ENCODE data around the gene TAF11.

- PRO-cap: no peak
These were observed 9.3 kb downstream of the IP6K3 start for GRCh38 chr6:33737125-33738007.

GRCh38 chr6:33740039-33740521 is 6.6 kb downstream of the IP6K3 start:
- PRO-cap: no peak

- PRO-cap: no peak
These were observed 17.1 kb downstream of the LEMD2 start for GRCh38 chr6:33771649-33772329.

GRCh38 chr6:34021793-34022142 is 124.1 kb downstream of the GRM4 start:
- PRO-cap: no peak

DNA sequence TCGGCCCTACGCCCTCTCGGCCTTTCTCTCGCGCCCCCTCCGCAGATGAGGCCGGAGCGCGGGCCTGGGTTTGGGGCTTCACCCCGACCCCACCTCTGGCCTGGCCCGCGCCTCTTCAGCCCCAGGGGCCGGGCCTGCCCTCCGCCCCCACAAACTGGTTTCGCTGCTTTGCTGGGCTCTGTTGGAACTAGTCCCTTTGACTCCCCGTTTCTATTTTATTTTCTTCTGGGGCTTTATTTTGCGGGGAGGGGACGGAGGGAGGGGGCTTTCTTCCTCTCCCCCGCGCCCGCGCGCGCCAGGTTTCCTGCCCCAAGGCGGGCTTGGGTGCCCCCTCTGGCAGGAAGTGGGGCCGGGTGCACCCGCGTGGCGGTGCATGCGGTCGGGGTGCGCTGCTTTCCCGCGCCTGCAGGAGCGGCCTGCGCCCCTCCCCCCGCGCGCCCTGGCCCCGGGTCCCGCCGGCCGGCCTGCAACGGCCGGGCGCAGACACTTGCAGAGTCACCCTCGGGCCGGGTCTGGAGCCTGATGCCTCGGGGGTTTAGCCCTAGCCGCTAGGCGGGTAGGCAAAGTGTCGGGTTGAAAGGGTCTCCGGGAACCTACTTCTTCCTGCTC is 1.3 kb downstream of the HMGA1 start:
- PRO-cap: no peak

DNA sequence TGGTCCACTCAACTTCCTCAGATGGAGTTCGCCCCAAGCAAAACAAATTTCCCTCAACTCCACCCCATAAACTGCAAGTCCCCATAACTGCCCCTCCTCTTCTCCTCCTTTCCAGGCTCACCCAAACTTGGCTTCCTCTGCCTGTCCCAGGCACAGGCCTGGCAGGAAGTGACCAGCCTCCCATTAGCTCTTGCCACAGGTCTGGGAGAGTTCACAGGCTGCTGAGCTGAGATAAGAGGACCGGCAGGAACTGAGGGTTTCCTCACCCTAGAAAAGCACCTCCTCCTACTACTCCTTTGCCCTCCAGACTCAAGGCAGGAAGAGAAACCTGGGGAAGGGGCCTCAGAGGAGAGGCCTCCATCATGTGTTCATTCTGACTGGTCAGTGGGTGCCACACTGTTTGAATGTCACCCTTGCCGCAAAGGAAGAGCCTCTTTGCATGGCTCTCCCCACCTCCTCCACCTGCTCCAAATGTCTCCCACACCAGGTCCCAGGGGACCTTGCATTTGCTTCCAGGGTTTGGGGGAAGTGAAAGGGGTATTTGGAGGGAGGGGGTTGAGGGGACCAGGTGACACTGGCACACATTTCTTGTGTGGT is 24.6 kb upstream of the SMIM29 start:
- PRO-cap: no peak

- PRO-cap: no peak
These were observed 46.8 kb upstream of the SMIM29 start for GRCh38 chr6:34295397-34296128.

DNA sequence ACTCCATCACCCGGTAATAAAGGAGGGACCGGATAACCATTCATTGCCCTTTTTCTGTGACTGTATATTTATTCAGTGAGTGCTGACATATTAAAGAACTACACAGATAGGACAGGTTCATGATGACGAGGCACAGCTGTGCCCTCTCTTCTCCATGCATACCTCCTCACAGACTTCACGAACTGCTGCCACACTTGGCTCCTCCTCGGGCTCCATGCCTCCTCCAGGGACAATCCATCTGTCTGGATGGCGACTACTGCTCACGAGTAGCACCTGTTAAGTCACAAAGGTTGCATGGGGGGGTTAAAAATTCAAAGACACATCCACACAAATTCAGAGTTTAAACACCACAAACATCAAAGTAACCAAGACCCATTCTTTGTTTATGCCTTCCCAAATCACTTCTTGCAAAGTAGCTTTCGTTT is 50.8 kb downstream of the NUDT3 start:
- PRO-cap: no peak

DNA sequence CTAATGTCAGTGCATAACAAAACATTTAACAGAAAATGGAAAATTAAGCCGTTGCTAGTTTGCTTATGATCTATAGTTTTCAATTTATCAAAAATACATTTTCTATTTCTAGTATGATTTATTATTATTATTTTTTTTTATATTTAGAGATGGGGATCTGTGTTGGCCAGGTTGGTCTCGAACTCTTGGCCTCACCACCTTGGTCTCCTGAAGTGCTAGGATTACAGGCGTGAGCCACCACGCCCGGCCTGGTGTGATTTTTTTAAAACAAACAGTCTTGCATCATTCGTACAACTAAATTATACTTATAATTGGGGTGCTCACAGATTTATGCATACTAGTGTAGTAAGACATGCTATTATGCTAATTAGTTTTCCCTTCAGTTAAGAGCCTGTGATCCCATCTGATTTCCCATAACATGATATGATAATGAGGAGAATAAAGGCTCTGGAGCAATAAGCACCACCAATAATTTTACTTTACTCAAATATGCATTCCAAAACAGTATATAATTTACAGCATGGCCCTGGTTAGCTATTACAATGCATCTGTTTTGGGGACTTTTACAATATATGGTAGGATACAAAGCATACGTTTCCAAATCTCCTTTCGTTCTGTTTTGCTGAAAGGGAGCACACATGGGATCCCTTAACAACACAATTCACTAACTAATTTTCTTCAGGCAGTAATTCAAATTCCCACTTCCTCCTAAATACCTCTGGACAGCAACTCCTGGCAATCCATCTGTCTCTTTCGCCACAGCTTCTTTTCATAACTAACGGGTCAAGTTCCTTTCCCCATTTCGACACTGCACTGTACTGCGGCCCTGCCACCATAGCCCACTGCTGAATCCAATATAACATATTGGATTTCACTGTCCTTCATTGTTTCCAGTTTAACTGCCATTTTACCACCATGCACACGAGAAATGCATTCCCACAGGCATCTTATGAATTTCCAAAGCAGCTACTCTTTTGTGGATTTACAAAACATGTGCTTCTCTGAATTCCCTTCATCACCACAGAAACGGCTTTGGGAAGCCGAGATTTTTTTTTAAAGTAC is 1.7 kb downstream of the NUDT3 start:
- PRO-cap: no peak

DNA sequence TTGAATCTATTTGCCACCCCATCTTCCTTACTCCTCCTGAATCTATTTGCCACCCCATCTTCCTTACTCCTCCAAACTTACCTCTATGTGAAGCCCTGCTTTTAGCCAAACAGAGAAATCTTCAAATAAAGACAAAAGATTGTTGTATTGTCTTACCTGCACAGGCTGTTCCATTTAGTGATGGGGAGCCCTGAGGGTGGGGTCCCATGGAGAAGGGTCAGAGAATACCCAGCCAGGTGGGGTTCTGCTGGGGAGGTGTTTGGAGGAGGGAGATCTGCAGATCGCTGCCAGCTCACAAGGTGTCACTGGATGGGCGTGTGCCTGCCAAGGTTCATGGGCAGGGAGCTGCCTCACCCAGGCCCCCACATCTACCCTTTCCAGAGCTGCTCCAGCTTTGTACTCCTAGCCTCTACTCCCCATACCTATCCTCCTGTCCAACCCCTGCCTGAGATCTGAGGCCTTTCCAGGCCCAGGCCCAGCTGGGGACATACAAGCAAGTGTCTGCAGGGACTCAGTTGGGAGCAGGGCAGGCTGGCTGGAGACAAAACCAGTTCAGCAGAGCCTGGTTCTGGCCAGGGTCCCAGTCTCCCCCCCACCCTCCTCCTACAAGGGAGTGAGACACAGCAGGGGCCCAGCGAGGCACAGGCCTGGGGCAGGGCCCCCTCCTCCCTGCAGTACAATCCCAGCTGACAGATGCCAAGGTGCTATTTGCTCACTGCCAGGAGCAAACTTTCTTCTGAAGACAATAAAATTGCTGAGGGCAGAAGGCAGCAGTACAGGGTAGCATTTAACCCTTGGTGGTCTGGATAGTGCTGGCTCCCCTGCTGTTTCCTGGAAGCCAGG is 19.8 kb downstream of the SPDEF start:
- PRO-cap: no peak

DNA sequence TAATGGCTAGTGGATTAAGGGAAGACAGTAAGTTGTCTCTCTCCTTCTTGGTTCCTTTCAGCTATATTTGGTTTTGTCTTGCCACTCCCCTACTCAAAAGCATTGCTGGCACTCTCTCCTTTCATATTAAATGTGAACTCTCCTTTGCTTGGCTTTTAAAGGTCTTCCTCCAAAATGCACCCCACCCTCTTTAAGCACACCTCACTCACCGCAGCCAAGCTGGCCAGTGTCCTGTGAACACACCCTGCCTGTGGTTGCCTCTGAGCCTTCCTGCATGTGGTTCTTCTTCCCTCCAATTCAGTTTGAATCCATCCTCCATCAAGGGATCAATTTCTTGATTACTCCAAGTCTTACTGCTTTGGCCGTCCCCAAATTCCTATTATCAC is 41.5 kb upstream of the SPDEF start:
- PRO-cap: no peak

GRCh38 chr6:34671847-34672463 is 24.6 kb downstream of the ILRUN start:
- PRO-cap: no peak

GRCh38 chr6:34793073-34793404 is 1.2 kb downstream of the BLTP3A start:
- PRO-cap: no peak

GRCh38 chr6:34887577-34888713 is at the start of gene TAF11:
Gene TAF11 (minus strand): TSS chr6:34888042.
- PRO-cap: bidirectional peak, plus-strand start at chr6:34888097, minus-strand start at chr6:34888025

- PRO-cap: no peak
These were observed 125.3 kb downstream of the ANKS1A start for GRCh38 chr6:35014253-35014941.

- PRO-cap: no peak
These were observed 120.2 kb downstream of the TCP11 start for GRCh38 chr6:35020753-35021611.

GRCh38 chr6:35034070-35035360 is 106.6 kb downstream of the TCP11 start:
- PRO-cap: no peak

DNA sequence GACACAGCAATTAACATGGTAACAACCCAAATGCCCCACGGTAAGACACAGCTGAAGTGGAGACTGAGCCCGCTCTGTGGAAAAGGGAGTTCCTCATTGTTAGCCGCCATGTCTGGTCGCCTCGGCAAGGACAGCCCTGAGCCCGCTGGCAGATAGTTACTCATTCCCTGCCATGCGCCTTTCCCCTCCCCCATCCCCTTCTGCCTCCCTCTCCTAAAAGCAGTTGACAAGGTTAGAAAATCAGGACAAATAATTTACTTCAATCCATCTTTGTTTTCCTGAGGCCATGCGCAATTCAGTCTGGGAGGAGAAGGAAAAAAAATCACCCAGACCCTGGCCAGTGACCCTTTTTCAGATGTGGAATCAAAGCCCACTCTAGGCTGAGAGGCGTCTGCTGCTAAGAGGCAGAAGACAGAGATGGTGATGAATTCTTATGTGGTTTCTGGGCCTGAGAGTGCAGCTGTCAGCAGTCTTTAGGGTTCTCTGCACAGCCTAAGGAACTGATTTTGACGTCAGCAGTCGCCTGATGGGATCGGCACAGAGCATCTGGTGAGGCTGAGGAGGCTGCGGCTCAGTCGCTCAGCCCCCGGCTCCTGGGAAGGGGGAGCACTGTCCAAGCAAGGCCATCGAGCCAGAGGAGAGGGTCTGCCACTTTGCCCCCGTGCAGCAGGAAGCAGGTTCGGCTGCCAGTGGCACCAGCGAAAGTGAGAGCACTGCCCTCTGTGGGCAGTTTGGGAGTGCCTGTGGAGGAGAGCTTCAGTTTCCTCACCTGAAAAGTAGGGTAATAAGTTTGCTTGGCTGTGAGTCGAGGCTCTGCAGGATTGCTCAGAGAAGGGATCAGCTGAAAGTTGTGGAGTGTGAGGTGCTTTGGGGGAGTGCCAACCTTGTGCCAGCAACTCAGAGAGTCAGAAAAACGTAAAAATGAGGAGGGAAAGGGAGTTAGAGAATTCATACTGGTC is 92.6 kb downstream of the TCP11 start:
- PRO-cap: no peak

DNA sequence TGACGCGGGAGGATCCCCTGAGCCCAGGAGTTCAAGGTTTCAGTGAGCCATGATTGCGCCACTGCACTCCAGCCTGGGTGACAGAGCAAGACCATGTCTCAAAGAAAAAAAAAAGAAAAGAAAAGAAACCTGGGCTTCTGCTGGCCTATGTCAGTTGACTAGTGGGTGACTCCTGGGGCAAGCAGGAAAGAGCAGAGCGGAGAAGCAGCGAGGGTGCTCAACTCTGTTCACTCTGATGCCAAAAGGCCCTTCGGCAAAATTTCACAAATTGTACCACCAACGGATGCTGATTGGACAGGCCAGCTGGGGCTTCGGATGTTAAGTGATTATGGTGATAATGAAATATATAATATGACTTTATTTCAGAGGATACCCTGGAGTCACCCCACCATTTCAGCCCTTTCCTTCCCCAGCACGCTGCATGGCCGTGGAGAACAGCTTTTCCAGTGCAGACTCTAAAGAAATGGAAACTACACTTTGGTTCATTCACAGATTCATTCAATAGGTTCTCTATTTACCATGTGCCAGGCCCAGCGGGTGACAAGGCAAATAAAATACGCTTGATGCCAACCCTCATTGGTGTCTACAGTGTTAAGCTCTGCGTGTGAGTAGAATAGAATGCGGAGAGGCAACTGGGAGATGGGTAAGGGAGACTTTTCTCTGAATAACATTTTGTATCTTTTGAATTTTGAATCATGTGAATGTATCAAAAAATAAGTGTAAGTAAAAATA is 89.9 kb downstream of the TCP11 start:
- PRO-cap: no peak

GRCh38 chr6:35185060-35185633 is 28.6 kb upstream of the SCUBE3 start:
- PRO-cap: no peak